SJCRH30 (cell line): ENCODE data around the gene TXNDC9.

- RAMPAGE, long total RNA, result no peak
These were observed 56.1 kb downstream of the UNC50 start for GRCh38 chr2:98664385-98664928.

GRCh38 chr2:98670736-98671937 lies 59.8 kb downstream of the MGAT4A start:
- RAMPAGE, long total RNA, result no peak

DNA sequence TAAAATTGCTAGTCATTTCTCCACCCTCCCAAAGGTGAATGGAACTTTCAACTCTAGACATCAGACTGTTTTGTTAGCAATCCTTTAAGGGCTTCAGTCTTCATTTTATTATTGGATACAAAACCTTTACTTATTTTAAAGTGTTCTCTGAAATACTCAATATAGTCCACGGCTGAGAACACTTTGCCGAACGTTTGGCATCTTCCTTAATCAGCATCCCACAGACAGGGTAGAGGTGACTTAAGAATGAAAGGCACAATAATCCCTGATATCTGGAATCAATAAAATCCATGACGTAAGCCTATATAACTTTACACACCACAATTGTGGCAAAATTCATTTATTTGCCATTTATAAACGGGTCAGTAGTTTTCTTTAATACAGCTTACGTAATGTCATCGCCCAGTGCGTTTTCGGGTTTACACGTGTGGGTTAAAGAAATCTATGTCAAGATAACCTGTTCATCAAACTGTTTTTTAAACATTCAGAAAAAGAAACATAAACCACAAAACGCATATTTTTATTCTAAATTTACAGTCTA lies 1.3 kb downstream of the MGAT4A start:
- RAMPAGE, long total RNA, result no peak

- RAMPAGE, long total RNA, result no peak
These were observed 74.6 kb upstream of the MGAT4A start for GRCh38 chr2:98805404-98805974.

DNA sequence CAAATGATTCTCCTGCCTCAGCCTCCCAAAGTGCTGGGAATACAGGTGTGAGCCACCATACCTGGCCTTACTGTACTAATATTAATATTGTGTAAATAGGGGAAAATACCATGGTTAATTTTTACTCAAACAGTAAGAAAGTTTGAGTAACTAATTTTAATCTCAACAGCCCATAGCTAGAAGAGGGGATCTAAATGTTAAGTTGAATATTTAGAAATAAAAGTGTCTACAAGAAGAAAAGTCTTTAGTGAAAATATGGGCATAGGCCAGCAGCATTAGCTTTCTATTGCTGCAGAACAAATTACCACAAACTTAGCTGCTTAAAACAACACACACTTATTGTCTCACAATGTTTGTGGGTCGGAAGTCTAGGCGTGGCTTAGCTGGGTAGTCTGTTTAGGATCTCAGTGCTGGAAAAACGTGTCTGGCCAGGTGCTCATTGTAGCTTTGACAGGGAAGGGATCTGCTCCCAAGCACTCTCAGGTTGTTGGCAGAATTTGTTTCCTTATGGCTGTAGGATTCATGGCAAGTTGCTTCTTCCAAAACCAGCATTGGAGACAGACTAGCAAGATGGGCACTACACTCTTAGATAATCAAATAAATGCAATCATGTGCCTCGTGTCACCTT lies 17.0 kb downstream of the MRPL30 start:
- RAMPAGE, long total RNA, result no peak

GRCh38 chr2:99317049-99317798 lies 16.2 kb upstream of the LYG1 start:
- RAMPAGE, long total RNA, result no peak

- RAMPAGE, long total RNA, result start-site peak on the minus strand at chr2:99336311-99336351, 1,306 and 65 reads in 2 replicates
These were observed at the start of gene TXNDC9 for GRCh38 chr2:99335634-99336744. TSS of gene TXNDC9 (minus strand) at chr2:99336333.

GRCh38 chr2:99360123-99360759 lies 23.1 kb downstream of the EIF5B start:
- RAMPAGE, long total RNA, result no peak

- RAMPAGE, long total RNA, result no peak
These were observed 67.2 kb downstream of the EIF5B start for GRCh38 chr2:99404064-99405213.

GRCh38 chr2:99850007-99850467 lies 292.4 kb downstream of the AFF3 start:
- RAMPAGE, long total RNA, result no peak

- RAMPAGE, long total RNA, result no peak
These were observed 23.2 kb downstream of the CHST10 start for GRCh38 chr2:100394267-100394614.

GRCh38 chr2:100554817-100555322 lies 7.9 kb upstream of the PDCL3 start:
- RAMPAGE, long total RNA, result no peak

- RAMPAGE, long total RNA, result no peak
These were observed 80.1 kb upstream of the NPAS2 start for GRCh38 chr2:100739725-100740291.

DNA sequence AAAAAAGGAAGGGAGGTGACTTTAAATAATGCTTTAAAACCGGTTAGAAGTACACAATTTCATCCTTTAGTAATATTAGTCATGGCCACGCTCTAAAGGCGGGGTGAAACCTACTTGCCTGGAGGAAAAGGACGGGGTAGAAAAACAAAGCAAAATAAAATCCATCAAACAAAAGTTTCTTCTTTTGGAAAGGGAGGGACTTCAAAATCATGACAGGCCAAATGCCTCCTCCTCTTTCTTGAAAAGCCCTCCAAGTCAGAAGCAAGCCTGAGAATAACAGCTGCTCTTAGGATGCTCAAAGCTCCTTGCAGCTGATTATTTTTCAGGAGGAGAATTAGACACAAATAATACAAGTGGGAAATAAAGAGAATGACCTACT lies 1.9 kb upstream of the NPAS2 start:
- RAMPAGE, long total RNA, result no peak

DNA sequence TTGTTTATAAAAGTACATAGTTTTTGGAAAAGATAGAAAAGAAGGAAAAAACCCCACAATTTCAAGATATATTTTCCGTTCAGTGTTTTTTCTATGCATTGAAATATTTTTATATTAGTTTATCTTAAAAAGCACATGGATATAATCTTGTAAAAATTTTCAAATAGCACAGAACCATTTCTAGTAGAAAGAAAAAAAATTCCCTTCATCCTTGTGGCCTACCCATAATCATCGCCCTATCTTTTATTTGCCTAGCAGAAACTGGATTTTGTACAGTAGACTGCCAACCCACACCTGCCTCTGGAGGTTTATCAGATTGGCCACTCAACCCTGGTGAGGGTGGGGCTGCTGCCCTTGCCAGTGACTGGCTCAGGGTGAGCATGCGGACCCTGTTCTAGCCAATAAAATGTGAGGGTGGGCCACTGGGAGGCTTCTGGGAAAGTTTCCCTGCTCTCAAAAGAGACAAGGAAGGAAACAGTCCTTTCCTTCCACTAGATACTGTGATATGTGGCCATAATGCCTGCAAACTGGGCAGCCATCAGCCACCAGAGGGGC lies 5.4 kb downstream of the NPAS2 start:
- RAMPAGE, long total RNA, result no peak

DNA sequence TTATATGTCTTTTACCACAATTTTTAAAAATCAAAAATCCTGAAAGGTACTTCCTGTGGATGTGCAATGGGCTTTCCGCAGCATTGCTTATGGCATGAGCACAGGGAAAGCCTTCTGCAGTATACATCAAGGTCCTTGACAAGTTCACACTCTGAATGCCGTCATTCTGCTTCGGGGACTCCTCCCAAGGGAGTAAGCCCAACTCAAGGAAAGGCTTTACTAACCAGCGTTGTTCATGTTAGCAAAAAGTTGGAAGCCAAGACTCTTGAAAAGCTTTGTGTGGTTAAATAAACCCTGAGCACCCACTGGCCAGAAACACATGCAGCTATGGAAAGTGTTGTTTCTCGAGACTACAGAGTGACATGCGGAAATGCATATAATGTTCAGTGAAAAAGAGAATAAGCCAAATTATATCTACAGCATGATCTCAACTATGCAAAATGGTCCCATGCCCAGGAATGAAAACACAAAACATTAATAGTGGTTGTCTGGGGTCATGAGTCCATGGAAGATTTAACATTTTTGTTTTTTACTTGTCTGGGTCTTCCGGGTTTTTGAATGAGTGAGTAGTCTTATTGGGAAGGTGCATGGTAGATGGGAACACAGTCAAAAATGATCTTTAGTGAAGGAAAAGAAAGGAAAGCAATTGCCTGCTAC lies 31.5 kb downstream of the NPAS2 start:
- RAMPAGE, long total RNA, result no peak

- RAMPAGE, long total RNA, result no peak
These were observed 69.1 kb upstream of the RPL31 start for GRCh38 chr2:100932810-100933598.

- RAMPAGE, long total RNA, result no peak
These were observed 61.0 kb upstream of the RPL31 start for GRCh38 chr2:100940866-100941758.

GRCh38 chr2:100946127-100946670 lies 55.9 kb upstream of the RPL31 start:
- RAMPAGE, long total RNA, result no peak

GRCh38 chr2:101035908-101036369 lies 33.9 kb downstream of the RPL31 start:
- RAMPAGE, long total RNA, result no peak